Mesenchymal stem cell of the bone marrow (primary cell): ENCODE measurements around a stretch of chr1.

DNA sequence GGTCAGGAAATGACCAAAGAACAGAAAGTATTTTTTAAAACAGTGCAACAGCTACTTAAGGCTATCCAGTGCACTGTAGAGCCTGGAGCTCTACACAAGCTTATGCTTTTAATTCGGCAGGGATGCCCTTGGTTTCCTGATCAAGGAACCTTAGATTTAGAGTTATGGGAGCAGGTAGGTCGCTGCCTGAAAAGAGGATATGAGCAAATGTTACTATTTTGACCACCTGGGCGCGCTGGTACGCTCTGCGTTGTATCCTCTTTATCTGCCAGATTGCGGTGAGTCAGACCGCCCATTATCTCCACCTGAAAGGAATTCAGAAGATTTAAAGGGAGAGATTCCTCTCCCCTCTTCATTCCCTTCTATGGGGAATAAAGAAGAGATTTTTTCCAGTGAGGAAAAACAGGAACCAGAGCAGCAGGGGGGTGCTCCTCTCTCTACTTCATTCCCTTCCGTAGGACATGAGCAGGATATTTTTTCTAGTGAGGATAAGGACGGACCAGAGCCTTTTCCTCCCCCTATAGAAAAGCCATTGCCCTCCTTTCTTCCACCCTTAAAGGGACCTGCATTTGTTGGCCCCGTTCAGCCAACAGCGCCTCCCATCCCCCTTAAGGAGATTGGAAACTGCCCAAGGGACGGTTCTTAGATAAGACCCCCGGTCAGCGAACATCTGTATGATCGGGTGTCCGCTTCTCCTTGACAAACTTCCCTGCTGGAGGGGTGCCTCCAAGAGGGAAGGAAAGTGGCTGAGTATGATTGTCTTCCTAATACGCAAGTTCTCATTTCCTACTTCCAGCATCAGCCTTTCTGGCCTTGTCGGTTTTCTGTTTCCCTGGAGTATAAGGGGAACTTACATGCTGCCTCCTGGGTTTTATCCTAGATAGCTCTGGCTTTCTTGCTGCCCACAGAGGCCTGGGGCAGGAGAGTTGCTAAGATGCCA, 34.2 kb downstream of the CLCA1 start:
- CAGE, long polyA plus RNA, result no peak

DNA sequence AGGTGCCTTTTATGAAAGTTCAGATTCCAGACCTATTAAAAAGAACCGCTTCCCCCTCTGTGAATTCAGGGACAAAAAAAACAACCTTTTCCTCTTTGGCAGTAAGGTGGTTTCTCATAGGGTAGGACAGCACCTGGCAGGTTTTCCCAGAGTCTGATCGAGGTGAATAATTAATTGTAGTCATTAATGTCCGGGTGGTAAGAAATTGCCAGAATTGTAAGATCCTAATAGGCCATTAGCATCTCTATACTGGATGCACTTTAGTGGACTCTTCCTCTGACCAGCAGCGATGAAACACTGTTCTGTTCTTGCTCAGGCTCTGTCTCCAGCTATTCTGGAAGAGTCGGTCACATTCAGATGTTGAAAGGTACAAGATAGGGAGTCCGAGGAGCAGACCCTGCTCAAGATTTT, 70.4 kb downstream of the SH3GLB1 start:
- CAGE, long polyA plus RNA, result no peak

- CAGE, long polyA plus RNA, result no peak
Observed at GRCh38 chr1:86788874-86789264, 84.5 kb downstream of the SH3GLB1 start.

DNA sequence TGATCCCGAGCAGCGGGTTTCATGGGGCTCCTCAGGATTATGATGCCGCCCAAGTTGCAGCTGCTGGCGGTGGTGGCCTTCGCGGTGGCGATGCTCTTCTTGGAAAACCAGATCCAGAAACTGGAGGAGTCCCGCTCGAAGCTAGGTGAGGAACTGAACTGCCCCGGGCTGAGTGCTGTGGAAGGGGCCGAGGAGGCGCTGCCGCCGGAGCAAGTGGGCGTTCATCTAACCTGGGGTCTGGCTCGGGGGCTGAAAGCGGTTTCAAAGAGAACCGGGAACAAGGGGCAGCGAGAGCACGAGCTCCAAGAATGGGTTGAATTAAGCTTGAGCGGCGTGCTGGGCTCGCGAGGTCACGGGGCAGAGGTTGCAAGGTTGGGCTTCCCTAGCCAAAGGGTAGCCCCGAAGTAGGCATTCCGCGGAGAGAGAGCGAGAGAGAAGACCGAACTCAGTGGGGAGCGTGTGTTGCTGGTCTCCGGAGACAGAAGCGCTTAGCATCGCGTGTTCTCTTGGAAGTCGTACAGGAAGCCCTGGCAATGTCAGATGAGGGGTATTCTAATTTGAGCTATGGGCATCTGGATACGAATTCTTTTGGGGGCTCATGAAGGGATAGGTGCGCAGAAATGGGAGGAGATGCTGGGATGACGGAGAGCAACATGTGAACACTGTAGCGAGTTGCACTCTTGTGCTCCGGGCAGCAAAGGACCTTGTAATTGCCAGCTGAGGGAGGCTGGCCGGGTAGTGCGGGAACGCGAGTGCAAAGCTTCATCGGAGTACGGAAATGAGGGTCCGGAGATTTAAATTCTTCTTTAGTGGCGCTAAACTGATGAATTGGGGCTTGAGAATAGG, 804 bp downstream of the HS2ST1 start:
- CAGE, long polyA plus RNA, result no peak

DNA sequence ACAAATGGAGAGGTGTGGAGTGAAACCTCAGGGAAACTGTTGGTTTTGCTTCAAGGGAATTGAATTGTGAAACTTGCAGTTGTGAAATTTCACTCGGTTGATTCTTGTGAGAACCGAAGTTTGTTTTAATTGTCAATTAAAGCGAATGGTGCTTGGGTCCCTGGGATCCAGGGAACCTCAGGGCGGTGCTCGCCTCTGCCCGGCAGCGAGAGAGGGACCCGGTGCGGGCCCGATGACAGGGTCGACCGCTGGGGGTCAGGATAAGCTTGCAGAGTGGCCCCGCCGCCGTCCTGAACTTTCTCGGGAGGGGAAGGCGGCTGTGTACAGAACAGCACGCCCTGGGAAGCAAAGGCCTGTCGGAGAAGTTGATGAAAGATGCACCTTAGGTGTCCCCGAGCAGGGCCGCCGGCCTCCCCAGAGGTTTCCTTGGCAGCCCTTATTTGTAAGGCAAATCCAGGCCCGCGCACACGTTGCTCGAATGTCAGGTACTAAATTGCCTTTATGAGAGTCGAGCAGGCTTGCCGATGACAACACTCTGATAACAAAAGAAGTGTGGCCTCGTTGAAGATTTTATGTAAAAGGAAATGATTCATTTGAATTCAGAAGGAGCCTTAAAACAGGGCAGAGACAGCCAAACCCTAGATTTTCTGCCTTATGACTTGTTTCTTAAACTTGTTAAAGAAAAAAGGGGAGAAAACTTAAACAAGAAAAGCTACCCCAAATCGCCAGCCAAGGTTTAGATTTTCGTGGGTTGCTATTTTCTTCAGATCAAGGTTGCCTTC, 176.7 kb upstream of the LMO4 start:
- CAGE, long polyA plus RNA, result no peak

- CAGE, long polyA plus RNA, result no peak
Observed at GRCh38 chr1:87528772-87529215, 200.1 kb downstream of the LMO4 start.

- CAGE, long polyA plus RNA, result no peak
Observed at GRCh38 chr1:88794352-88794629, 97.1 kb downstream of the GTF2B start.

DNA sequence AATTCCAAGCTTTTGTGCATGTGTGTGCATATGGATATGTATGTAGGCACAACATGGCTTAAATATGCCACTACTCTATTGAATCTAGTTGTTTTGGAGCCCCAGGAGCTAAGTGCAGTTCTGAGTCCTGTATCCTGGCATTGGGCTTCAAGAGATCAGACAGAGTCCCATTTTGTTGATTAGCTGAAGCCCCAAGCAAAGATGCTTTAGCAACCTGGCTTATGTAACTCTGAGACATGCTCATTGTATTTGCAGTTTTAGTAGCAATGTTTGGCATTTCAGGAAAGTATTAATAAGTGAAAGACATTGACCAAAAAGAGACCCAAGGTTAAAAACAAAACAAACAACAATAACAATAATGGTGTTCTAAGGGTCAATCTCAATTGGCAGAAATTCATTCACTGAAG, 18.4 kb upstream of the GTF2B start:
- CAGE, long polyA plus RNA, result no peak

GRCh38 chr1:89277608-89278133, 5.0 kb upstream of the GBP5 start:
- CAGE, long polyA plus RNA, result no peak

GRCh38 chr1:89311793-89312238, 39.2 kb upstream of the GBP5 start:
- CAGE, long polyA plus RNA, result no peak

GRCh38 chr1:89609620-89610627, 23.0 kb upstream of the LRRC8C start:
- CAGE, long polyA plus RNA, result no peak

- CAGE, long polyA plus RNA, result no peak
Observed at GRCh38 chr1:89611763-89612193, 21.1 kb upstream of the LRRC8C start.

- CAGE, long polyA plus RNA, result no peak
Observed at GRCh38 chr1:89687109-89687719, 54.3 kb downstream of the LRRC8C start.

- CAGE, long polyA plus RNA, result no peak
Observed at GRCh38 chr1:89692683-89693275, 59.9 kb downstream of the LRRC8C start.

DNA sequence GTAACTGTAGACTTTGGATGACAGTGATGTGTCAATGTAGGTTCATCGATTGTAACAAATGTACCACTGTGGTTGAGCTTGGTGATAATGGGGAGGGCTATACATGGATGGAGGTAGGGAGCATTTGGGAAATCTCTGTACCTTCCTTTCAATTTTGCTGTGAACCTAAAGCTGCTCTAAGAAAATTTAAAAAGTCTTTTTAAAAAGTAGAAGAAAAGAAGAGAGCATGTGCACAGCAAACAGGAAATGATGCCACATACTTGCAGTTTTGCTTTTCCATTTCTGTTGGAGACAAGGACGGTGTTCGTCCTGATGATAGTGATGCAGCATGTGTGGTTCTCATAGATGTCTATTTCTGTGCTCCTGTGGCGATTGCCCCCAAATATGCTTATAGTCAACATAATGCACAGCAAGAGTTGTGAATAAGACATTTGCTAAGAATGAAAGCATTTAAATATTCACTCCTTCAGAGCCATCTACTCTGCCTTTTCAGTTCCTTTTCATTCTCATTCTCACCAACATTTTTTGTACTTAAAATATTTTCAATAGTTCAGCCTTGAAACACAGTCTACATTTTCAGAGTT, 66.5 kb downstream of the LRRC8C start:
- CAGE, long polyA plus RNA, result no peak

DNA sequence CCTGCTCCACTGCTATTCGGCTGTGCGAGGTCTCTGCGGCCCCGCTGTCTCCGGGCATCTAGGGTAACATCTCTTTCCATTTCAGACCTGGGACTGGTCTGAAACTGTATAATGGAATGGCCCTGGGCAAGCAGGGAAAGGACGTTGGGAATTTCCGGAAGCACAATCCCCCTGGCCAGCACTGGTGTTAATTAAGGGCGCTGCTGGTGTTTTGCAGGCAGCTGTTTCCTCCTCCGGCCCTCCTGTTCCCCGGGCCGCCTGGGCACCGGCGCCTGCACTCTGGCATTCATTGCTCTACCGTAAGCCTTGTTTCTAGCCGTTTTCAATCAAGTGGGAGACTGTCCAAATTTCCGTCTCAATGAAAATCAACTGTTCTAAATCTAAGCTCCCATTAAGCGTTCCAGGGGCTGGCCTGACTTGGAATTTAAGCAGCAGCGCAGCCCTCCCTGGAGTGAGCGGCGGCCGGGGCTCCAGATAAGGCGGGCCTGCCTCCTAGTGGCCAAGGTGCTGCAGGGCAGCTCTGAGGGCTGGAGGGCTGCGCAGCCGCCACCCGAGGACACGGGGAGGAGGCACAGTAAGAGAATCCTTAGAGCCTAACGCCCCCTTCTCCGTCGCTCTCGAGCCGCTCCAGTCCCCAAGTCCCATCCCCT, 58.1 kb upstream of the LRRC8D start:
- CAGE, long polyA plus RNA, result no peak

DNA sequence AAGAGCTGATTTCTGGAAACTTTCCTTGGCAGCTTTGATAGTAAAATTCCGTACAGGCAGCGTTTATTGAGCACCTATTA, 1.5 kb downstream of the LRRC8D start:
- CAGE, long polyA plus RNA, result no peak

DNA sequence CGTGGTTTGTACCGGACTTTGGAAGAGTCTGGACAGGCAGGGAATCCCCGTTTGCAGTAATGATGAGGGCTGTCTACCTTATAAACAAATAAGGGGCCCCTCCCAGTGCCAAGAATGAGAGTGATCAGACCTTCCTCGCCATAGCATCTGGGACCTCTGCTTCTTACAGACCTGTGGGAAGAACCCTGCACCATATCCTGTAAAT, 1.6 kb downstream of the LRRC8D start:
- CAGE, long polyA plus RNA, result no peak

DNA sequence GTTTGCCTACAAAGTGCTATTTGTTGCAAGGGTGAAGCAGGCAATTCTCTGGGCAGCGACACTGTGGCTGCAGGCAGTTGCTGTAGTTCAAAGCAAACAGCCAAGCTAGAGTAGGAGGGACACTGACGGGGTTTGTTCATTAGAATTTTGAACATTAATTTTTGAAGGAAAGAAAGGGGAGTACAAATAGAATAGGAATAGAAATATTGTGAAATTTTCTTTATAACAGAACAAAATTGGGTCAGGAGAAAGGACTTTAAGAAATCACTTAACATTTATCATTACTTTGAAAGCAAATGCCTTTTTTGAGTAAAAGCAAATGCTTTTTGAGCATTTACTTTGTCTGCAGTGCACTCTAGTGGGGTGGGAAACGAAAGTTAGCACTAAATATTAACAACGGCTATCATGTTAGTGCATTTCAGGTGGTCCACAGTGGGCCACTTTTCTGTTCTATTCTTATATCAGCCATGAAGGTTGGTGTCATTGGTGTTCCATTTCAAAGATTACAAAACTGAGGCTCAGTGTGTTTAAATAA, 13.2 kb downstream of the LRRC8D start:
- CAGE, long polyA plus RNA, result no peak

- CAGE, long polyA plus RNA, result no peak
Observed at GRCh38 chr1:89846946-89847689, 26.3 kb downstream of the LRRC8D start.